ENCODE results near the gene RSRC2.

DNA sequence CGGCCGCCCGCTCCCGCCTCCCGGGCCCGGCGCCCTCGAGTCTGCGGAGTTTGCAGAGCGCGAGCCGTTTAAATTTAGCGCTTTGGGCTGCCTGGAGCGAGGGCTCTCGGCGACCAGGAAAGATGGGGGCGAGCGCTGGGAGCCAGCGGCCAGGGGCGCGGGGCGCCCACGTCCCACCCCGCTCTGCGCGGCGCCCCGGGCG lies 922 bp downstream of the BCL7A start:
- PRO-cap, 10 experiments, result peak in 1 of 10 experiments; most common plus-strand start position 82 of the sequence (in 1); most common minus-strand start position 43 of the sequence (in 1)

GRCh38 chr12:122067911-122068569 lies 10.5 kb upstream of the MLXIP start:
- PRO-cap, 10 experiments, result no peak in any of the 10 experiments

DNA sequence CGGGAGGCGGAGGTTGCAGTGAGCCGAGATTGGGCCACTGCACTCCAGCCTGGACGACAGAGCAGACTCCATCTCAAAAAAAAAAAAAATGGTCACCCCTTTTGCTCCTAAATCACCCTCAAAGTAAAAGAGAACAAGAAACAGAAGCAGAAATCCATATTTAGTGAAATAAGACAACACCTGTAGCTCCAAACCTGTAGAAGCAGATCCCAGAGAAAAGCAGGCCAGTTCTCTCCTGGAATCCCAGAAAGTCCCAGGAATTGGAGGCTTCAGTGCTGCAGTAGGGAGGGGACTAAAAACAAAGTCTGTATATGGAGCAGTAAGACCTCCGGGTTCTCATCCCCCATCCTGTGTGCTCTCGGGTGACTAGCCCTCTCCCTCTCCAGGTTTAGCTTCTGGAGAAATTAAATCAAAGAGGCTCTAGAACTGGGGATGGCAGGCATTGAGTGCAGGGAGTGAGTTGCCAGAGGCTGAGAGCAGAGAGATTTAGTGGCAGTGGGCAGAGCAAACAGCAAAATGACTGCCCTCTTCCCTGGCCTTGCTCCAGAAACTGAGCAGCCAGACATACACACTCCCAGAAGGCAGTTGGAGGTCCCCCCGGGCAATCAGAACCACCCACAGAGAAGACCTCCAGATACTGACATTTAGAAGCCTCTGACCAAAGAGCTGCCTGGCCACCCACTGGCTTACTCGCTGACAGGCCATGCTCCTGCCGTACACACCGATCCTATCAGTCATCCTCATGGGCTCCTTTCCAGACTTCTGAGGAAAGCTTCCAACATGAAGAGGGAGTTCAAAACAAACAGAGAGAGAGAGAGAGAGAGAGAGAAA lies 6.3 kb upstream of the MLXIP start:
- PRO-cap, 10 experiments, result no peak in any of the 10 experiments

DNA sequence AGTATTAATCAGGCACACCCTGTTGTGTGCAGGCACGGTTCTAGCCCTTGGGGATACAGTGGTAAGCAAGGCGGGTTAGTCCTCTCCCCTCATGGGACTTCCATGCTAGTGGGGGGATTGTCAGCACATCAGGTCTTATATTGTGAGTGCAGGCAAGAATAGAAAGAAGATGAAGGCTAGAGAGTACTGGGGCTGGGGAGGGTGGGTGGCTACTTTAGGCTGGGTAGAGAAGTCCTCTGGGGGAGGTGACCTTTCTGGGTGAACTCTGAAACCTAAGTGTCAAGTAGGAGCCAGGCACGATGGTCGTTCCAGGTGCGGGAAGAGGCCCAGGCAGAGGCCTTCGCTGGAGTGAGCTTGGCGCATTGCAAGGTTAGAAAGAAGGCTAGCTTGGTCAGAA lies 8.6 kb downstream of the MLXIP start:
- PRO-cap, 10 experiments, result no peak in any of the 10 experiments

DNA sequence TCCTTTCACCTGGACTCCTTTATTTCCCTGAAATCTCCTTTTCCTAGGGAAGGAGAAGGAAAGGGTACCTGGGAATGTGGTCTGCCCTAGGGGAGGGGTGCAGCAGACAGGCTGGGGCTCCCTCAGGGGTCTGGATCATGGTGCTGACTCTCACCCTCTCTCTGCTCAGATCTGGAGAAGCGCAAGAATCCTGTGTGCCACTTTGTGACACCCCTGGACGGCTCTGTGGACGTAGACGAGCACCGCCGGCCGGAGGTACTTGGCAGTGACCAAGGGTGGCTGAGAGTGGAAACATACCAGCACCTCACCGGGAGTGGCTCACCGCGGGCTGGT lies 46.3 kb downstream of the IL31 start:
- PRO-cap, 10 experiments, result no peak in any of the 10 experiments

DNA sequence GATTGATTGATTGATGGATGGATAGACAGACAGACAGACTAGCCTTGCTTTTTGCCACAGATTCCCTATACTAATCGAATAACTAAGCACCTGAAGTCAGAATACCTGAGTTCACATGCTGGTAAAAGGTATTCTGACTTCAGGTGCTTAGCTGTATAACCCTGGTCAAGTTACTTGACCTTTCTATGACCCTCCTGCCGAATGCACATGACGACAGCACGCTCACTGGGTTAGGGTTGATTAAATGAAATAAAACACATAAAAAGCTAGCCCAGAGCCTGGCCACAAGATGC lies 1.6 kb downstream of the CLIP1 start:
- PRO-cap, 10 experiments, result no peak in any of the 10 experiments

DNA sequence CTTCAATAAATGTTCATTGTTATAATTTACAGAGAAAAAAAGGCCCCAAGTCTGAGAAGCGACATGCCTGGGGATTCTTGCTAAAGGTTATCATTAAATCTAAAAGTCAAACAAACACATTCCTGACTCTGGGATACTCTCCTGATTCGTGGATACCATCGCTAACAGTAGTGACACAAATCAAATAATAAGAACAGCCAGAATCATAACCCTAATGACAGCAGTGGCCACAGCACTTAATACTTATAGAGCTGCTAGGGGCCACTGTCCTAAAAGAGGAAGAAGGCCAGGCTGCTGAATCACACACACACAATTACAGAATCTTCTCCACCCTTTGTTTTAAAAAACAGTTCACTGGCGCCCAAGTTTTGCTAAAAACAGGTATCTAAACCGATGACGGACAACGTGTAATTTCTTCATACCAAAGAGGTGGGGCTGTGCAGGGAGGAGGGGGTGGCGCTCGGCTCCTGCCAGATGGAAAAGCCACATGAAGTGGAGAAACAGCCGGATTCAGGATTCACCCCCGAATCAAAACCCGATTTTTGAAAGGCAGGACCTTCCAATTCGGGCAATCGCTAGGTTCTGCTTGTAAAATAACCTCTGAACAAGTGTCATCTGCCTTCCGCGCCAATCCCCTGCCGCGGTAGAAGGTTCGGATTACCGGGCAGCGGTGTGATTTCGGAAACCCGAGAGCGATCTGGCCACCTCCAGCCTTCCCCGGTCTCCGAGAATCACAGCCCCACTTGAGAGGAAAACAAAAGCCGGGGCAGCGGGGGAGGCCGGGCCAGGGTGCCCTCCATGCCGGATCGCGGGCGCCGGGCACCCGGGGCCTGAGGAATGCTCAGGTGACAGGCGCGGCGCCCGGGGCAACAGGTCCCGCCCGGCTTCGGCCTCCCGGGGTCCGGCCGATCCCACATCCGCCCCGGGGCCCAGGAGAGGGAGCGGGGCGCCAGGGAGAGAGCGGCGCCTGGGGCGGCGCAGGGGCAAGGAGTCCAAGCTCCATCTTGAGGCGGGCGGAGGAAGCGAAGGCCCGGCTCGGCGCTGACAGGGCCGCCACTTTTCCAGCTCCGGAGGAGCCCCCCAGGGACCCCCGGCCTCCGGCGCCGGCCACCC lies 878 bp downstream of the CLIP1 start:
- PRO-cap, 10 experiments, result peak in 10 of 10 experiments; most common plus-strand start position 272 of the sequence (in 9); most common minus-strand start position 733 of the sequence (in 4)

DNA sequence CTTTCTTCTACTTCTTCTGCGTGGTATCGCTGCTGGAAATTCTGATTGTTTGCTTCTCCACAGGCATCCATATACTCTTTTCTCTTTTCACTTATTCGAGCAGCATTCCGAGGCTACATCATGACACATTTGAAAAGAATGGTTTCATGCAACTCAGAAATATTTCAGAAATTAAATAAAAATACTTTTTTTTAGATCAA lies 18.9 kb downstream of the ZCCHC8 start:
- PRO-cap, 10 experiments, result no peak in any of the 10 experiments

DNA sequence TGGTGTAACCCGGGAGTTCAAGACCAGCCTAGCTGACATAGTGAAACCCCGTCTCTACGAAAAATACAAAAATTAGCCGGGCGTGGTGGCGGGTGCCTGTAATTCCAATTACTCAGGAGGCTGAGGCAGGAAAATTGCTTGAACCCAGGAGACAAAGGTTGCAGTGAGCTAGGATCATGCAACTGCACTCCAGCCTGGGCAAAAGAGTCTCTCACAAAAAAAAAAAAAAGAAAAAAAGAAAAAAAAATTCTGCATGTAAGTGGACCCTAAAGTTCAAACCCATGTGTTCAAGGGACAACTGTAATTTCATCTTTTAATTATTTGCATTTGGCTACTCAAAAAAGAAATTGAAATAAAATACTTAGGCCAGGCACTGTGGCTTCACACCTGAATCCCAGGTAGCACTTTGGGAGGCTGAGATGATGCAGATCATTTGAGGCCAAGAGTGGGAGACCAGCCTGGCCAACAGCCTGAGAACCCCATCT lies 2.2 kb upstream of the ZCCHC8 start:
- PRO-cap, 10 experiments, result no peak in any of the 10 experiments

GRCh38 chr12:122526290-122527154 lies at the start of gene RSRC2:
Gene RSRC2 (minus strand): TSS chr12:122526936.
- PRO-cap, 10 experiments, result peak in 10 of 10 experiments; most common plus-strand start chr12:122526708 (in 6); most common minus-strand start chr12:122526936 (in 10)

GRCh38 chr12:122646916-122647205 lies 56.3 kb downstream of the HCAR2 start:
- PRO-cap, 10 experiments, result no peak in any of the 10 experiments

DNA sequence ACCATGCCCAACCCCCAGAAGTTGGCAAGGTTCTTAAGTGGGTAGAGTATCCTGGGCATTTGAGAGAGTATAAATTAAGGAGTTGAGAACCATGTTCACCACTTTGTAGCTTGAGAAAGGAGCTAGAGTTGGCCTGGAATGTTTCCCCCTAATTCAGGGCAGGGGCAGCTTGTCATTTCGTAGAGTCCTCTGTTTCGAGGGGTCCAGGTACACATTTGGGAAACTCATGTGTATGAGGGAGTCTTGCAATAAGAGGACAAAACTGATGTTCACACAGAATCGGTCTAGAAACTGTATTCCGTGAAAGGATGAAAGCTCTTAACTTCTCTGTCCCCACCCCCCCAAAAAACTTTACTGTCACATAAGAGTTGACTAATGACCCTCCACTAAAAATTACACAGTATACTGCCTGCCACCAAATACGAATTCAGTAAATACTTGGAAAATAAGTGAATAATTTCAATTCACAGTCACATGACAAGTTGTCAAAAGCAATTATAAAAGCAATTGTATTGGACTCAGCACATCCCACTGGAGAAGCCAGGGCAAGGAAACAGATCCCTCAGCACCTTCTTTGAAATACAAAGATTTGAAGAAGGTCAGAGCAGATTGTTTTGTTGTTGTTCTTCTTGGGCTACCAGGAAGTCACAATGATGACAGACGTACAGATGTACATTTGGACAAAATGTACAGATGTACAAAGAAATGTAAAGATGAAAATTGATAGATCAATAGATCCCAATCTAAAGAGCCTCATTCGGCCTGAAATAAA lies 2.7 kb downstream of the HCAR1 start:
- PRO-cap, 10 experiments, result peak in 7 of 10 experiments; most common plus-strand start position 526 of the sequence (in 5); most common minus-strand start position 429 of the sequence (in 1)

DNA sequence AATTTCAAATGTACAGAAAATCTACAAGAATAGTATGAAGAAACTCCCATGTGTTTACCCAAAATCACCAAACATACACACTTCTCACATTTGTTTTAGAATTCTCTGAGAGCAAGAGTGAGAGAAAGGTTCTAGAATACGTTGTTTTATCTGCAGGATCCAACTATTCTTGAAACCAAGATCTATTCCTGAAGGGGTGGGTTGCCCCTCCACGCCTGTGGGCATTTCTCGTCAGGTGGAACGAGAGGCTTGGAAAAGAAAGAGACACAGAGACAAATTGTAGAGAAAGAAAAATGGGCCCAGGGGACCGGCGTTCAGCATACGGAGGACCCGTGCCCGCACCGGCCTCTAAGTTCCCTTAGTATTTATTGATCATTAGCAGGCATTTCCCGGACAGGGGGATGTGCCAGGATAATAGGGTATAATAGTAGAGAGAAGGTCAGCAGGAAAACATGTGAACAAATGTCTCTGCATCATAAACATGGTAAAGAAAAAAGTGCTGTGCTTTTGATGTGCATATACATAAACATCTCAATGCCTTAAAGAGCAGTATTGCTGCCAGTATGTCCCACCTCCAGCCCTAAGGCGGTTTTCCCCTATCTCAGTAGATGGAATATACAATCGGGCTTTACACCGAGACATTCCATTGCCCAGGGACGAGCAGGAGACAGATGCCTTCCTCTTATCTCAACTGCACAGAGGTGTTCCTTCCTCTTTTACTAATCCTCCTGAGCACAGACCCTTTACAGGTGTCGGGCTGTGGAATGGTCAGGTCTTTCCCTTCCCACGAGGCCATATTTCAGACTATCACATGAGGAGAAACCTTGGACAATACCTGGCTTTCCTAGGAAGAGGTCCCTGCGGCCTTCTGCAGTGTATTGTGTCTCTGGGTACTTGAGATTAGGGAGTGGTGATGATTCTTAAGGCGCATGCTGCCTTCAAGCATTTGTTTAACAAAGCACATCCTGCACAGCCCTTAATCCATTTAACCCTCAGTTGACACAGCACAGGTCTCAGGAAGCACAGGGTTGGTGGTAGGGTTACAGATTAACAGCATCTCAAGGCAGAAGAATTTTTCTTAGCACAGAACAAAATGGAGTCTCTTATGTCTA lies 1.6 kb upstream of the DENR start:
- PRO-cap, 10 experiments, result peak in 1 of 10 experiments; most common plus-strand start position 979 of the sequence (in 1); most common minus-strand start position 870 of the sequence (in 1)

DNA sequence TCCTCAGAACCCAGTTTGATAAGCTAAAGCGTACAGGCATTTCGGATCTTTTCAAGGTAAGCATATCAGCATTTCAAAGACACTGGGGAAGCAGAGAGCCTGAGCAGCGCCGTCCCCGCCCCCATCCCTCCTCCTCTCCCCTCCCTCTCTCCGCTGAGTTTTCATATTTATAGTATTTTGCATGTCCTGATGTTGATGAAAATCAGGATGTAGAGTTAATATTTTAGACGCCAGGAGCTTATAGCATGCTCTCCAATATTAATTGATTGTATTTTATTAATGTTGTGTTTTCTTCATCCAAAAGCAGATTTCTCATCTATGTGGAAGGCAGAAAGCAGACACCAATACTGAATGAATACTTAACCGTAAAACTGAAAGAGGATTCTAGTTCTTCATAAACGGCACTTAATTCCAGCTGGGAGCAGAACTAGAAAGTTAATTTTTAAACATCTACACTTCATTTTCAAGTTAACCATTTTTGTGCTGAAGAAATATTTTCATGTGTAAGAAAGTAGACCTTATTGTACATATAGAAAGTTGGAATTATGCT lies 9.1 kb upstream of the HIP1R start:
- PRO-cap, 10 experiments, result no peak in any of the 10 experiments

DNA sequence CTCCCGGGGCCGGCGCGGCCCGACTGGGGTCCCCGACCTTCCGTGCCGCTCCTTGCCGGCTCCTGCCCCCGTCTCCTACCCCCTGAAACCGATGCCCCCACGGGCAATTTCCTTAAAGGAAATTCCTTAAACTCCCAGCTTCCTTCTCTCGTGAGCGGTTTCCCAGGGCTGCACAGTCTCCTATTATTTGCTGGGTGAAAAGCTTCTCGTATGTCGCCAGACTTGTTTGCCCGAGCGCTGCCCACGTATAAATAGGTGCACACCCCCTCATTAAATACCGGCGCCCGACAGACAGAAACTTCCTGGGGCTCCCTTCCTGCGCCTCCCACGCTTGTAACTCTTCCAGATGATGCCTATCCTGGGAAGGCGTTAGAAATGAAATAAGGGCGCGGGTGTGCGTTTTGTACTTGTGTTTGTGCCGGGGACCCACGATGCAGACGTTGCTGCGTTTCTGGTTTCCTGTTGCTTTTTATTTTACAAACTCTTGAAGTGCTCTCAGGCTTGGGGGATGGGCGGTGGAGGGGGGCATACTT lies 858 bp downstream of the HIP1R start:
- PRO-cap, 10 experiments, result peak in 10 of 10 experiments; most common plus-strand start position 277 of the sequence (in 5); most common minus-strand start position 224 of the sequence (in 5)

GRCh38 chr12:122854253-122854658 lies 19.0 kb downstream of the HIP1R start:
- PRO-cap, 10 experiments, result peak in 1 of 10 experiments; most common plus-strand start chr12:122854418 (in 1)

- PRO-cap, 10 experiments, result no peak in any of the 10 experiments
Measured at GRCh38 chr12:122855774-122857011, 20.9 kb downstream of the HIP1R start.

DNA sequence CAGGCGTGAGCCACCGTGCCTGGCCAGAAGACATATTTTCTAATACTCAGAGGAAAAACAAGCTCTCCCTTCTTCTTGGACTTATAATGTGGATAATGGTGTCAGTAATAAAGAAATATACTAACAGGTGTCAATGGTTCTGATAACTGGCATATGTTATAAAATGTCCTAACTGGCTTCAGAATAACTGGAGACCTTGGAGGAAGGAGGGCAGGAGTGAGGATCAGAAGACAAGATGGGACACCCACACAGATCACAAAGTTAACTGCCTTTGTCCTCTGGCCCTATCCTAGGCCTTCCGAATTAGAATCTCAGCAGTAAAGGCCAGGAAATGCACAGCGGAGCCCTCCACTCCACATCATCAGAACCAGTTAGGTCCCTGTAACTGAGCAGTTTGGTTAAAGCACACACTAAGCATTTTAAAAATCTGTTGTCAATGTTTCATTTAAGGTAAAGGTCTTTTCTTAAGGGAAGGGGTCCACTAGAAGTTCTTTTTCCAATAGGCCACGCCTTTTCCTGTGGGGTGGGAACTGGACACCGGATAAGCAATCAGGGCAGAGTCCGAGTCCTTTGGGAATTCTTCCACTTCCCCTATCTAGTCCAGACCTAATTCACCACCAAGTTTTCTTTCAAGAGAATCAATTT lies 12.0 kb downstream of the VPS37B start:
- PRO-cap, 10 experiments, result no peak in any of the 10 experiments

DNA sequence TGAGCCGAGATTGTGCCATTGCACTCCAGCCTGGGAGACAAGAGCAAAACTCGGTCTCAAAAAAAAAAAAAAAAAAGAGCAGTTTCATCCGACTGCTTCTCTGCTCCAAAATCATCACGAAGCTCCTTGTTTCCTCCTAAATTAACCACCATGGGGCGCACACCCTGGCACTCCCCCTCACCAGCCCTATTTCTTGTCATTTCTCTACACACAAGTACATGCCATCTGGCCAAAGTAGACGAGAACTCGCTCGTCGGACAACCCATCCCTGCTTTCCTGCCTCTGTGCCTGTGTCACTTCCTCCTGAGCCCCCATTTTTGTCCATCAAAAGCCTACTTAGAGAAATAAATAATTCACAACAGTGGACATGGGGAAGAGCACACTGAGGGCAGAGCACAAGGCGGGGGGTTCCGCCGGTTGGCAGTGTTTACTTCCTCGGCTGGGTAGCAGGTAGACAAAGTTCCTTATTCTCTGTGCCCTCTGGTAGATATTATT lies 6.2 kb downstream of the VPS37B start:
- PRO-cap, 10 experiments, result peak in 1 of 10 experiments; most common plus-strand start position 356 of the sequence (in 1); most common minus-strand start position 113 of the sequence (in 1)

DNA sequence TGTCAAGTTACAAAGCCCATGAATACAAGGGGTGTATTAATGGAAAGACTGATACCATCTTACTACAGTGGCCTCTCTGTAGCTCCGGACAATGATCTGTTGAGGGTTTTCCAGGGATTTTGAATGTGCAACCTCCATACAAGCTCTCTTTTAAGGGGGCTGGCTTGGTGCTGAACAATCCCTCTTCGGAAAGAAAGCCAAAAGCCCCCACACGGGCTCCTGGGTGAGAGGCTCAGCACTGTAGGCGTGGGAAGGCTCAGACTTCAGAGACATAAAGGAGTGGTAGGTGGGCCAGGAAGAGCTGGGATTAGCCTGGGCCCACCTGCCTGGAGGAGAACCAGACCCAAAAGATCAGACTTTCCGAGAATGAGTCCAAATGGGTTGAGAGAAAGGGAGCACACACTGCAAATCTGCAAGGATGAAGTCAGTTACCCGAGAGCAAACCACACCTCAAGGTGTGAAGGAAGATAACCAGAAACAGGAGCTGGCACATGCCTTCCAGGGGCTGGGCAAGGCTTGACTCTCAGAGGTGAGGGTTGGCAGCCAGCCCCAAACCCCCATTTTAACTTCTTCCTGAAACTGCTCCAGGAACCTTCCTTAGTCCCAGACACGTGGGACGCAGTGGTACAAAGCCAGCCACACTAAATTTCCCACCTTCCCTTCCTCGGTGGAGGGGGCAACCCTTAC lies 1.5 kb downstream of the VPS37B start:
- PRO-cap, 10 experiments, result peak in 1 of 10 experiments; most common plus-strand start position 620 of the sequence (in 1); most common minus-strand start position 412 of the sequence (in 1)